ENCODE measurements around the gene SHROOM2.

DNA sequence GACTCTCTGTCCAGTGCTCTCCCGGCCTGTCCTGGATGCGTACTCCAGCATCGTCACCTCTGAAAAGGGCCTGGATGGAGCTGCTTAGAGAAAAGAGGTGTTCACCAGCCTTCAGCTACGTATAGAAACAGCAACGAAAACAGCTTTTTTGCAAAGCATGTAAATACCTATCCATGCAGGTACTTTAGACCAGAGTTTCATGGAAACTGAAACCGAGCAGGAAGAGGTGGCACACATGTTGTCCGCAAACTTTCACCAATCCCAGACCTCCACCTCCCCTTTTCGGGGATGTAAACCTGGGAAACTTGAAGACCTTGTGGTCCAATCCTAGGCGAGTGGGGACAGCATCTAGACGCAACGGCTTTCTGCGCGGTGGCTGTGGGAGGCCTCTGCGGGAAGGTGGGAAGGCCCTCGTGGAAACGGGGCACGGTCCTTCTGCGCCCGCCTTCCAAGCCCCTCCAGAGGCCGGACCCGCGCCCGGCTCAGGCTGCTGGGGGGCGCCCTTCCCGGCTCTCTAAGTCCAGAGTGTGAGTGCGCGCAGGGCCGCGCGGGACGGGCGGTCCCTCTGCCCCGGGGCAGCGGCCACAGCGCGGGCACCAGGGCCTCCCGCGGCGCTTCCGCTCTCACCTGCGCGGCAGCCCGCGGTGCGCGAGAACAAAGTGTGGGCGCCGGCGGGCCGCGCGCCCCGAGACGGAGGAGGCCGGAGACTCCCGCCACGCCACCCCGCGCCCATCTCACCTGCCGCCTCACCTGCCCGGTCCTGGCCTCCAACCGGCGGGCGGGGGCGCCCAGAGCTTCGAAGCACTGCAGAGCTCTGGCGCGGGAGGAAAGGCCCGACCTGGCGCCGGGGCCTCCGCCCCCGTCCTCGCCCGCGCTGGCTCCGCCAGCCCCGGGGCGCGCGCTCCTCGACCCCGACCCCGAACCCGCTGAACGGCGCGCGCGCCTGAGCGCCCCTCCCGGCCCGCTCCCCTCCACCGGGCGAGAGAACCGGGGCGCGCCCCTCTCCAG is 751 bp upstream of the SHROOM2 start:
- PRO-cap = no peak

DNA sequence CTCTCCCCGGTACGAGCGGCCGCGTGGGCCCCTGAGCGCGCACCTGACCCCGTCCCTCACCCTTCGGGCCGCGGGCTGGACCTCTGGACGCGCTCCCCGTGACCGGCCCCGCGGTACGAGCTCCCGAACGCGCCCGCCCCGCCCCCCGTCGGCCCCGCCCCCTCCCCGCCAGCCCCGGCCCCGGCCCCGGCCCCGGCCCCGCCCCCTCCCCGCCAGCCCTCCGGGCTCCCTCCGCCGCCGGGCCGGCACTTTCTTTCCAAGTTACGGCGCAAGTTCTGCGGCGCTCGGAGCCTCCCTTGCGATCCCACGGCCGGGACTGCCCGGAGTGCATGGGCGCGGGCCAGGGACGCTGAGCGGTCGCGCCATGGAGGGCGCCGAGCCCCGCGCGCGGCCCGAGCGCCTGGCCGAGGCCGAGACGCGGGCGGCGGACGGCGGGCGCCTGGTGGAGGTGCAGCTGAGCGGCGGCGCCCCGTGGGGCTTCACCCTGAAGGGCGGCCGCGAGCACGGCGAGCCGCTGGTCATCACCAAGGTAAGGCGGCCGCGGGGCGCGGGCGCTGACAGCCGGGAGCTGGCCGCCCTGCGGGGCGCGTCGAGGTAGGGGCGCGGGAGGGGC is at the start of gene SHROOM2:
SHROOM2 (plus strand) TSS at position 248 of the 613 bp plus-strand sequence.
- PRO-cap = no peak

DNA sequence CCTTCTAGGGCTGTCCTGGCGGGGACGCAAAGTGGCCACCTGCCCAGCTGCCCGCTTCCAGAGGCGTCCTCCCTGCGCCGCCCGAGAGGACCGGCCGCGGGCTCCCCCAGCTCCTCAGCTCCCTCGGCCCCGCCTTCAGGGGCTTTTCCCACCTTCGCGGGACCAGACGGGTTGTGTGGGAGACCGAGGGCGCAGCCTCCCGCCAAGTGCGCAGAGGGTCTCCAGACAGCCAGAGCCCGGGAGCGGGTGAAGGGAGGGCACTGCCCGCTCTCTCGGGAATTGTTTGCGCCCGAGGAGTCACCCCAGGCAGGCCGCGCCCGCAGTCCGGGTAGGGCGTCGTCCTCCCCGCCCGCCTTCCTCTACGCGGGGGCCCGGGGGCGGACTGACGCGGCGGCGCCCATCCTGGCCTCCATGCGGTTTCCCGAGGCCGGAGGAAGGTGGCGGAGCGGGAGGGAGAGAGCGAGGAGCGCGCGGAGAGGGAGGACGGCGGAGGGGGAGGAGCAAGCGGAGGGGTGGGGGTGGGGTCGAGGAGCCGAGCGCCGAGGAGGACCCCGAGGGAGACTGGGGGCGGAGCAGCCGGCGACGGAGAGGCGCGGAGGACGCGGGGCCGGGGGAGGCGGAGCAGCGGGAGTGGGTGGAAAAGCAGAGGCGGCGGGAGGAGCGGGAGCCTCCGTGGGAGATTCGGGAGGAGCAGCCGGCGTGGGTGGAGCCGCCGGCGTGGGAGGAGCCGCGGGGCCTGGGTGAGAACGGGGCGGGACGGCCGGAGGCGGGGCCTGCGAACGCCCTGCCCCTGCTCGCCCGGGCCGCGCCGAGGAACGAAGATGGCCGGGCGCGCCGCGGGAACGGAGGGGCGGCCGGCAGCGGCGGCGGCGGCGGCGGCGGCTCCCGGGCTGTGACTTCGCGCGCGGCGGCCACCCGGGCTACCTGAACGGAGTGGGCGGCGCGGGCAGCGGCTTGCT is 47.6 kb downstream of the CLDN34 start:
- PRO-cap = bidirectional peak, plus-strand start at position 811 of the sequence, minus-strand start at position 632 of the sequence

GRCh38 chrX:10050344-10051002 is 83.3 kb downstream of the CLDN34 start:
- PRO-cap = no peak

GRCh38 chrX:10098804-10099133 is 58.0 kb upstream of the CLCN4 start:
- PRO-cap = no peak

- PRO-cap = no peak
Measured at GRCh38 chrX:10105089-10105882, 51.5 kb upstream of the CLCN4 start.

DNA sequence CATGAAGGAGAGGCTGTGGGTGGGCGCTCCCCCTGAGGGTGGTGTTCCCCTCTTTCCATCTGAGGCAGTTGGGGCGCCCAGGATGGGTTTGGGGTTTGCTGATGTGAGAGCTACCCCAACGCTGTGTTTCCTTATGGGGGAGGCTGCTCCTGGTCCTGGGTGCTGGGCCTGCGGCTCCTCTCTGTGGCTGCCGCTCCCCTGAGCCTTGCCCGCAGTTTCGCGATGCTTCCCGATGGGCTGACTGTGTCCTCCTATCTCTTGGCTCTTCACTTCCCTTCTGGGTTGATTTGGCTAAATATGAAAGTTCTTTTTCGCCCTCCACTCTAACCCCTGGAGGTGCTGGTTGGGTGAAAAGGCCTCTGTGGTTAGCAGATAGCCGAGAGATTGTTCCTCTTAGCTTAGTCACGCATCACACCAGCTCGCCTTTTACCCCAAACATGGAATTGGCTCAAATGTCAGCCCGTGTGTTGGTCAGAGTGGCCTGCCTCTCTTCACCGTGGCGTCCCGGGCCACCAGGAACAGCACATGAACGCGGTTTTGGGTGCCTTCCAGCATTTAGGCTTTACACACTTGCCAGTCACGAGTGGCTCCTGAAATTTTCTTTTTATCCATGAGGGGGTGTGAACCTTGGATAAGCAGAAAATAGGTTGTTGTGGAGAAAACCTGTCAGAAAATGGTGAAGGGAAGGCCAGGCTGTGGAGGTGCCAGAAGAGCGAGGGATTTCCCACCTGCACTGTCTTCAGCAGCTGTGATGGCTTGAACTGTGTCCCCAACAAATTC is 8.8 kb downstream of the CLCN4 start:
- PRO-cap = no peak

DNA sequence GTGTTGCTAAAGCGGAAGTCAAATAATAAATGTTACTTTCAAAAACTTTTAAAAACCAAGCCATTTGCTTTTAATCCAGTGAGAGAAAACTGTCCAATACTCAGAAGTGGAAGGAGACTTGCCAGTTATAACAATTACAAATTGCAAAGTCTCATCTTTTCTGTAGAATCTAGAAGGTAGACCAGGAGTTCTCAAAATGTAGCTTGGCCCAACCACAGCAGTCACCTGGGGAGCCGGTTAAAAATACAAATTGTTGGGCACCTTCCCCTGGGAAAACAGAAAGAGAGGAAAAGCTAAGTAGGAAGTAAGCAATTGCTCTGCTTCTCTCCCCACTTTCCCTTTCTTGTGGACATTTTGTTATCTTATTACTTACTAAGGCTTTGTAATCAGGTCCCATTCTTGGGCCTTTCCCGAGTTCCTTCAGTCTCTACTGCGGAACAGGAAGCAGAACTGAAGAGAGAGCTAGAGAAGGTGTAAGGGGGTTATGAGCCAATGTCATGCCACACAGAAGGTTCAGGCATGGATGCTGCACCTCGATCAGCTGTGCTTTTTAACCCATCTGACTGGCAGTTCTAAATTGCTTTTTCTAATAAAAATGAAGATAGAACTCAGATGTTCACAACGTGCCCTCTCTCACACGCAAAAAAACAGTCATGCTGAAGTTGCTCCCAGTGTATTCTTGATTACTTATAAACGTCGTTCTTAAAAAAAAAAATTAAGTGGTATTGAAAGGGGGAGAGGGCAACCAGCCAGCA is 83.7 kb downstream of the MID1 start:
- PRO-cap = no peak

DNA sequence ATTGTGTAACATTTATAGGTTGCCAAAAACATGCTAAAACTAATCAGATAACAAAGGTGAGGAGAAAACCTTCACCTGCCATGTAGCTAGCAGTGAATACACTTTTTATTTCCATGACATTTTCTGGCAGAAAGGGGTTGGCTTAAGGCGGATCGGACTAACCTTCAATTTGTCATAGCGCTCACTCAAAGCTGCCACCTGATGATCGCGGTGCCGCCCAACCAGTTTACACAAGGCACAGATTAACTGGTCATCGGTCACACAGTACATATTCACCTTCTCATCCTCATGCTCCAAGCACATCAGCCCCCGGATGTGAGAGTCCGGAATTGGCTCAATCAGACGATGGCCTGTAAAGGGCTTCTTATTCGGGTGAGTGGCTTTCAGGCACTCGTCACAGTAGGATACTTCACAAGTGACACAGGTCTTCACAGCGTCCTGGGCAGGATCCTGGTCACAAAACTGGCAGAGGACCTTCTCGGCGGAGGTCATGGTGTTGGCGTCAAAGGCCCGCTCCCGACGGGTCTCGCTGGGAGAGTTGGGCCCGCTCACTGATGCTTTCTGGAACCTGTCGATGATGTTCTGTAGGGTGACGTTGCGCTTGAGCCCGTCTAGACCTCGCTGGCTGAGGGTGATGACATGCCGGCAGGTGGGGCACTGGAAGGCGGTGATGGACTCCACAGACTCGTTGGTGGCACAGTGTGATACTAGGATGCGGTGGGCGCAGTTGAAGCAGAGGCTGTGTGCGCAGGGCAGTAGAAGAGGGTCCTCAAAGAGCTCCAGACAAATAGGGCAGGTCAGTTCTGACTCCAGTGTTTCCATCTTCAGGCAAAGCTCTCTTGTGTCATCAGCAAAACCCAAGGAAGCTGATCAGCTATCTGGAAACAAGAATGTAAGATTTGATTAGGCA is 53.4 kb downstream of the MID1 start:
- PRO-cap = no peak

DNA sequence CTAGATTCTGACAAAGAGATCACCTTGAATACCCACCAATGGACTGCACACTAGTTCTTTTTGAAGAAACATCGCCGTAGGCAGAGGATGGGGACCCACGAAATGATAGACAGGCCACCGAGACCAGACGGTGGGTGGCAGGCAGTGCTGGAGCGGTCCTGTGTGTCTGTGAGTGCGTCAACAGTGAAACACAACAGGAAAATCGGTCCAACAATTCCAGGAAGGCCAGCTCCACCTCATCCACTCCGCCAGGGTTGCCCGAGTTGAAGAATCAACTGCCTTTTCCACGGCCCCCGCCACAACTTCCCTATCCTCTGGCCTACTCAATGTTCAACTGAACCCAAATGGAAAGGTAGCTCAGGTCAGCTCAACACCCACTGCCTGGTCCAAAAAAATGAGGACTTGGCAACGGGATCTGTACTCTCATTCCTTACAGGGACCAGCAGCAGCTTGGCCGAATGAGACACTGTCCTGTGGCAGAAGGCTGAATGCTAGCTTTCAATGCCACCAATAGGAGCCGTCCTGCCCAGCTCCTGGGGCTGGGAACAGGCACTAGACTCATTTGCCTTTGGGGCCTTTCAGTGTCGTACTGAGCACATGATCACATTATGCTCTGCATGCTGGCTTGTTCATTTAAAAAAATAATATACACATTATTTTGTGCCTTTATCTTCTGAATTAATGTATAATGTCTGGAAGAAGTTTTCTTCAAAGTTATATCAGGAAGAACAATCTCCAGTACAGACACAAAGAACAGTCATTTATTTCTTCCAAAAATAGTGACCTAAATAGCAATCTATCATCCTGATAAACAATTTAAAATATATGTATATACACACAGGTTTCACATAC is 43.4 kb downstream of the MID1 start:
- PRO-cap = unidirectional peak, minus-strand start at position 168 of the sequence

DNA sequence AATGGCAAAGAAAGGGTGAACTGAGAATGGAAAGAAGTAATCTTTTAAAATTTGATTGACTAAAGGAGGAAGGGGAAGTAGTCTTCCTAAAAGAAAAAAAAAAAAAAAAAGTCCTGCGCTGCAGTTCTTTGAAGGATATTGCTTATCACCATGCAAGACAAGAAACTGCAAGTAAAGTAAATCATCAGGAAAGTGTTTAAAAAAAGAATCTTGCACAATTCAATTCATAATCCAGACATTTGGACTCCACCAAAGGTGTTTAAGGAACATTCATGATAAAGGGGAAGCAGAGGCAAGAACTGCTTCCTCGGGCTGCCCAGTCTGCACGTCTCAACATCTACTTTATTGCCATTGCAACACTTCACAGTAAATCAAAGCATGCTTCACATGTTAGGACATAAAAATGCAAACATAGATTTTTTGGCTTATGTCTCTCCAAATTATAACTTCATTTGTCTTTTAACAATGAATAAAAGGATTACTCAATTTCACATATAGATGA is 42.6 kb downstream of the MID1 start:
- PRO-cap = no peak

DNA sequence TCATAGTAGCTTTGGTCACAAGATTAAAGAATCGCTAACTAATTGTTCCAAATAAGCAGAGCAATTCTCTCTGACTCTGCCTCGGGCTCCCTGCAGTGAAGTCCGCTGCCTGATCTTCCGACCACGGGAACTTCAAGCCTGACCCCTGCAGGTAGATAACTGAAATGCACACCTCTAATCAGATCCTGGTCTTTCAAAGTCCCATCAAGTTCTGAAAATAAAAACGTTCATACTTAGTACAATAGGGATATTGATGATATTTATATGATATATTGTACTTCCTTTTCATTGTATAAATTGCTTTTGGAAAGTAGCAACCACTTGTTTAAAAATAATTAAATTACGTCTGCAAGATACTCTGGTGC is 4.4 kb downstream of the MID1 start:
- PRO-cap = no peak

- PRO-cap = no peak
Measured at GRCh38 chrX:11135122-11135838, 24.1 kb downstream of the HCCS start.

- PRO-cap = no peak
Measured at GRCh38 chrX:11266198-11266660, 27.0 kb upstream of the AMELX start.

DNA sequence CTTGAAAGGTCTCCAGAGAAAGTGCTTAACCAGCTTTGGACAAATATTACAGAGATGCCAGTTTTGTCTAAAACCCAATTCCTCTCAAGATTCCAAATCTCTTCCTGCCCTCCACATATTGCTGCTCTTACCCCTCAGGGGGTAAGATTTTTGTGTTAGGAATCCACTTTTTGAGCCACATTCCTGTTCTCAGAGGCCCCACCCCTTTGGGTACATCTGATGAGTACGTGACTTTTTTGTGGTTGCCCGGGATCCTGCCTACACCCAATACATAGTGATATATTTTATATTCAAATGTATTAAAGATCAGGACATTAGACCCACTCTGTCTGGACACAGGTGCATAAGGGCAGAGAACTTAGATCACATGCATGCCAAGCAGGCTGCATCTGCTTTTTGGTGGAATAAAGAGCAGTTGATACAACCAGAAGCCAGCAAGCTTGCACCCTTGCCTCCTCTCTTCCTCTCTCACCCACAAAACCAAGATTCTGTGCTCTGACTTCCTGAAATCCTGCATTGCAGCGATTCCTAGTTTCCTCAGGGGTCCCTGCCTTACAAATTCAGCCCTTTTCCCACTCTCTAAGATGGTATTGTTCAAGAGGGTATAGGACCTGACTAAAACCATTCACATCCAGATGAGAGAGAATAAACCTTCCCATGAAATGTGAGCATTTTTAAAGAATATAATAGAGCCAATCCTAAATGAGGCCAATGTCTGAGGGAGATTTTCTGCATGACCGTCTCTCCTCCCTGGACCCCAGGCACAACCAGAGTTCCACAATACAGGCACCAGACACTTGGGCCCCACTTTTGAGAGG is 2.2 kb downstream of the AMELX start:
- PRO-cap = no peak

DNA sequence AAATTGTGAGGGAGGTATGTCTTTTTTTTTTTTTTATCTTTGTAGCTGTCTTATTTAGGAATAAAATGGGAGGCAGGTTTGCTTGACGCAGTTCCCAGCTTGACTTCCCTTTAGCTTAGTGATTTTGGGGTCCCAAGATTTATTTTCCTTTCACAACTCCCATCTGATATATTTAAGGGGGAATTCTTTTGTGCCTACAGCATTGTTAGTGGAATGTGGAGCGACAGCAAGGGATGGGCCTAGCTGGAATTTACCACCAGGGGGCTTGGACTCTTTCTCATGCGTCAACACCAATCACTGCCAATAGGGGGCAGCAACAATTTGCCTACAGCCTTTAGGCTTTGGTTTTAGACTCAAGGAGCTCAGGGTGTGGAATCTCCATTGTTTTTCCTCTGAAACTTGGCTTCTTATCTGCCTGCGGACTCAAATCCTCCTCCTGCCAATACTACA is 28.2 kb upstream of the TMSB4X start:
- PRO-cap = no peak

- PRO-cap = no peak
Measured at GRCh38 chrX:12957318-12957527, 17.7 kb upstream of the TMSB4X start.

DNA sequence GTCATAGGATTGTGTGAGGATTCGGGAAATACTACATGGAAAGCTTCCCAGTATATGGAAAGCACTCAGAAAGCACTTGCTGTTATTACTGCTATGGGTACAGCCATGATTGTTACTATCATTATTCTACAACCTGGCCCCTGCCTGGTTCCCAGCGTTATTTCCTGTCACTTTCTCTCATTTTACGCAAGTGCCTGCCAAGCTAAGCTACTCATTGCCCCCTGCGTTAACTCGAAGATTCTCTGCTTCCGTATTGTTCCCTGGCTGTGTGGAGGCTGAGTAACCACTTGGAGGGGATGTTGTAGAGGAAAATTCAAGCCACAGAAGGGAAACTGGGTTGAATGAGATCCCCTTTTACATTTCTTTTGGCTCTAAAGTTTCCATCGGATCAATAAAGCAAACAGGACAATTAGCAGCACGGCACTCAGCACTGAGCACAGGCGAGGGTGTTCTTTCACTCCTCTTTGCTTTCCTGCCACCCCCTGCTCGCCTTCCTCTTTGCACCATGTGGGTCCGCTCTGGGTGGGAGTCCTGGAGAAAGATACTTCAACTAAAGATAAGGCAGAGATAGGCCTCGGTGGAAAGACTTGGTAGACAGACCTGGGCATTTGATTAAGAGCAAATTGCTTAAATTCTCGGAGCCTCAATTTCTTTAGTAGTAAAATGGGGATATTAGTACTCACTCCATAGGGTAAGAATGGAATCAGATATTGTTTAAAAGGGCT is 4.2 kb upstream of the TMSB4X start:
- PRO-cap = no peak

DNA sequence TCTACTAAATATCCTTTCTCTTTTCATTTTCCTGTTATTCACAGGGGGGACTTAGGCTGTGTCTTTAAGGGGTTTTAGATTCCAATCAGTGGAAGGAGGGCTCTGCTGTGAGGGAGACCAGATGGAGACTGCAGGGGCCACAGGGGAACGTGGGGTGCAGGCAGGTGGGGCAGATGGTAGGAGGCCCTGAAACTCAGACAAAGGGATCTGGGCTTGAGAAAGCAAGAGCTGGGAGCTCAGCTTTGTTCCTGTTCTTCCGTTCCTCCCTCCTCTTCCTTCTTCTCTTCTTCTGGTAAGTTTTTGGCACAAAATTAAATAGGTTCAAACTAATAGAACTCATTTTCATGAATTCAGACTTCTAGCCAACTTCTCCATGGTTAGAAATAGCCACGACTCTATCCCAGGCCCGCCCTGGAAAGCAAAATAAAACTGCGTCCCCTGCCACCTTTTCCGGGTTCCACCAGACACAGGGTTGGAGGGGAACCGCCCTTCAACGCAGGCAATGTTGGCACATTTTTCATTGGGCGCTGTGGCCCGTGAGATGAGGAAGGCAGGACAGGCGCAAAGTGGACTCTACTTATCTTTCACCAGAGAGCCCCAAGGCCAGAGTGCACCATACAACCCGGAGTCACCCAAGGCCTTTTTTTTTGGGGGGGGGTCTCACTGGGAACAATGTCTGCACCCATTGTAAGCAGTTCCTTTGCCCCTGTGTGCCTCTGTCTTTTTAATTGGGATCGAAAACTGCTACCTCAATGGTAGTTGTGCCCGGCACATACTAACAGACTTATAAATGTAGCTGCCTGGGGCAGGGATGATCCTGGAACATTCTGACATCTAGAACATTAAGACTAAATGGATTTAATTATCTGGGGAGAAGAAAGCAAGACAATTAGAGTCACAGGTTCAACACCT is 3.3 kb upstream of the TMSB4X start:
- PRO-cap = no peak

DNA sequence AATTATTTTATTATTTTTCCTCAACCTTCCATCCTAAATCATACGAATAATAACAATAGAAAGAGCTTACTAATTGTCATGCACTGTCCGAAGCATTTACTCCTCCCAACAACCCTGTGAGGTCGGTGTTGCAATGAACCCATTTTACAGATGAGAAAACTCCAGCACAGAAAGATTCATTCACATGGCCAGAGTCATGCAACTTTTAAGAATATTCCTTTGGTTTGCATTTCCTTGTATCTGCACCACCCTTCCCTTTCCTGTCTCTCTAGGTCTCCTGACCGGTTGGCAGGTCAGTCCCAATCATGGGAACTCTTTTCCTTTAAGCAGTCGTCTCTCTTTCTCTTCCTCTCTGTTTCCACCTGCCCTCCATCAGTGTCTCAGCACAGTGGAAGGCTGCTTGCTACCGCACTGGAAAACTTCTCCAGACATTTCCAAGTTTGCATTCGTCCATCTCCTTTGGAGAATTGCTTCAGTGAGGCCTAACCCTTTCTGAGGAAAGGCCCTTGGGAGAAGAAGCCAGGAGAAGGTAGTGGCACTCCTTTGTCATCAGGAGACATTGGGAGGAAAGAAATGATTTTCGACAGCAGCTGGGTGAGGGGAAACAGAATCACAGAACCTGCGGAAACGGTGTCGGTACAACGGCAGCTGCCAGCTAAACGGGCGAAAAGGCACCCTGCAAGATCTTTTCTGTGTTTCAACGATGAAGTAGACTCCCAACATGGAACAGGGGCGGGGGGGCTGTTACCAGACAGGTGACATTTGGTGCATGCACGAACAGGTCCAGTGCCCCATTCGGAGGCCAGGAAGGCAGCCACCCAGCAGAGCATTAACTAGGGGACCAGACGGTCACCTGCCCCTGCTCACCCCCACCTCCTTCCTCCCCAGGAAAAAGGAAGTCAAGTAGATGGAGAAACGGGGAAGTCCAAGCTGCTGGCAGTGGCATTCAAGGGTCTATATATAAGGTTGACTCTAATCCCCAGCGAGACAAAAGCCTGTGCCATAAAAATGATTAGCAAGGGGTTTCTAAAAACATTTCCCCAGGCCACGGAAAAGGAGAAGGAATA is 1.7 kb upstream of the TMSB4X start:
- PRO-cap = no peak